Smooth muscle cell (in vitro differentiated cells): Measurements from ENCODE around the genes GPR176 and SRP14.

DNA sequence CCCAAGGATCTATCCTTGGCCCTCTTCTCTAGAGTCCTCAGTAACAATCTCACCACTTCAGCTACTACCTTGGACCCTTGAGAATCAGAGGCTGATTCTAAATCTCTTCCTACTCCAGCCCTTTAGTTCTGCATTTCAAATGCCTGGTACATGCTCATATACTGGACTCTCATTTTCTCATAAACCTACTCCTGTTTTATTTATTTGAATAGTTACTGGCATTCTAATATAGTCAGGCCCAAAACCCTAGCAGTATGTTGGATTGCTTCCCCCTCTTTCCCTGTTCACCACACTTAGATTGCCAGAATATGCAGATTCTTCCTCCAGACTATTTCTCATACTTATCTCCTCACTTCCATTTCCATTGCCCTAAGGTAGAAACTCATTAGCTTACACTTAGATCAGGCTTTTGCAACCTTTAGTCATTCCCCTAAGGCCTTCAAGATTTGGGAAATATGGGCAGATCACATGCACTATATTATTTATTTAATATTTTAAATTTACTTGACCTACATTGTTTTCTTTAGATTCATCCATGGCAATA lies 99.0 kb downstream of the MEIS2 start:
- RAMPAGE, long total RNA = no peak

DNA sequence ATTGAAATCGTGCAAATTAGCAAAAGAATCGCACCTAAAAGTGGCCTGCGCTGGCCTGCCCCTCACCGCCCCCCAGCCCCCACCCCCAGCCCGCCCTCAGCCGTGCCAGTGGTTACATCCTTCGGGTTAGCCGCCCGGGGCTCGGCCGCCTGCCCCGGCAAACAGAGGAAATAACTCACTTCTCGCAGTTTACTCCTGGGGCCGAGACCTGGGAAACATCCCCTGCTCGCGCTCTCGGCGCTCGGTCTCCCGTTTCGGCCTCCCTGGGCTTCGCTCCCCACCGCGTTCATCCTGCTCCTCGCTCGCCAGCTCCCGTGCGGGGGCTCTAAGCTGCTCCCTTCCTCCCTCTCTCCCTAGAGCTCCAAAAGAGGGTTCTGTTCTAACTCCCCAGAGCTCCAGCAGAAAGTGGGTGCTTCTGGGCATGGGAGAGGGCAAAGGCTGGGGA lies 5.2 kb downstream of the MEIS2 start:
- RAMPAGE, long total RNA = no peak

DNA sequence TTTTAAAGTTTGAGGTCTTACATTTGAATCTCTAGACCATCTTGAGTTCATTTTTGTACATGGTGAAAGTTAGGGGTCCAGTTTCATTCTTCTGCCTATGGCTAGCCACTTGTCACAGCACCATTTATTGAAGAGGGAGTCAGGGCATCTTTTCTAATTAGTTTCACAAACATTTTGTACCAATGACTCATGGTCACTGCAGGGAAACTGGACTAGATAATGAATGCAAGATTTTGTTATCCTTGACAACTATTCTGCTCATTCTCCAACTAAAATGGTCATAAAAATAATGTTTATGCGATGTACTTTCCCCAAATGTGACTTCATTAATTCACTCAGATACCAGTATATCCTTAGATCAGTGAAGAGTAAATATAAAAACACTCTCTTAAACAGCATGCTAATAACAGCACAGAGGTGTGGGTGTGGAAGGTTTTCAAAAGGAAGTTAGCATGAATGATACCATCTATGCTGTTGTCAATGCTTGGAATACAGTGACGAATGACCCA lies 315.0 kb upstream of the TMCO5A start:
- RAMPAGE, long total RNA = no peak

GRCh38 chr15:38072228-38072509 lies 137.7 kb downstream of the TMCO5A start:
- RAMPAGE, long total RNA = no peak

DNA sequence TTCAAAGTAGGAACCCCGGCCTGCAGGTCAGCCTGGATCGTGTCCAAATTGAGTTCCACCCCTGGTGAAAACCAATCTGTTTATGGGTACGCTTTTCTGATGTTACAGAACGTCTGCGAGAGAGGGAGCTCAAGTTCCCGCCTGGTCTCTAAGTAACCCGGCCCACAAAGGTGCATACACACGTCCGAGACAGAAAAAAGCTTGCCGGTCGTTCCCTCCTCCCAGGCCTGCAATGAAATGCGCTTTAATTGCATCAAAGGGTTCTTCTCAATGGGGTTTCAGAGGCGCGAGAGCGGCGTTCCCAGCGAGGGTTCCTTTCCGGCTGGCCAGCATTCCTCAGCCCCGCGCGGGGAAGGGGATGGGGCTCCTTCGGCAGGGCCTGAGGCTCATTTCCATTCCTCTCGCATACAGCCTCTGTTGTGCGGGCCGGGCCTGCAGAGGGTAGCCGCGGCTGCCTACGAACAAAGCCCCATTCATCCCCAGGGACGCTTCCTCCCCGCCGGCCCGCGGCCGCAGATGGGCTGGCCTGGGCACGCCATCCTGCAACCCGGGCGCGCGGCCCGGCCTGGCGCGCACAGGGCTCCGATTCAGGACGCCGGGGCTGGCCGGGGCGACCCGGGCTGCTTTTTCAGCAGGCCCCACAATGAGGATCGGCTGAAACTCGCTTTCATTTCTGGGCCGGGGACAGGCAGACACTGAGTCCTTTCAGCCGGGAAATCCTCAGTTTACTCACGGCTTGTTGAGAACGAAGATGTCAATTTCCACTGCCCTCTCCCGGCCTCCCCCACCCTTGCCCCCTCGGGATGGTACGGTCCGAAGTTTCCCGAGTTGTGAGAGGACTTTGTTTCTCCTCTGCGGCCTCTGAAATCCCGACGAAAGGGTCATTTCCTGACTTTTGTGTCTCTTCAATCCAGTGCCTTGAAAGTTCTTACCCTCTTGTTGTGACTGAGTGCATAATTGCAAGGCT lies 138.4 kb downstream of the TMCO5A start:
- RAMPAGE, long total RNA = no peak

GRCh38 chr15:38325811-38326276 lies 73.2 kb downstream of the SPRED1 start:
- RAMPAGE, long total RNA = no peak

DNA sequence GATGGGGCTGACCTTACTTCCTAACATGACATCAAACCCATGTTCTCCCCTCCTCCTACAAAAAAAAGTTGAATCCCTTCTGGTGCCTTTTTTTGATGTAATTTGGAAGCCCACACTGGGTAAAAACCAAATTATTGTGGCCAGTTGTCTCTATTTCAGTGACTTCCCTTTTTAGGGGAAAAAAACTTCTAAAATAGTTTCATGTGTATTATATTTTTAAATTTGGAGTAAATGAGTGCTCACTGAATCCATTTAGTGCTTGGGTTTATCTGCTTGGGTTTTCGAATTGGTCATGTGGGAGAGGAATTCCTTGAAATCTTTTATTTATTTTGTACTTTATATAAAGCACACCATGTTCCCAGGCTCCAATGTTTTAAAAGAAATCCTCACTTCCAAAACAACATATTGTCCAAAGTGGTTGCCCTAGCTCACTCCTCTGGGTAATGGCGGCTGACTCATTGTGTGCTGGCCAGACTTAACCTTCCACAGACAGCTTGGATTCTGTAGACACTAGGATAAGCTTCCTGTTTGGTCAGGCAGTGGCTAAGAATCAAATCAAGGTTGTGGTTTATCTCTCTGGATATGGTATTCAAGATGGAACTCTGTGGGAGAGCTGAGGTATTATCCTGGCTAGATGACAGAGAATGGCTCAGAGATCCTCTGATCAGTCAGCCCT lies 55.9 kb upstream of the FAM98B start:
- RAMPAGE, long total RNA = no peak

DNA sequence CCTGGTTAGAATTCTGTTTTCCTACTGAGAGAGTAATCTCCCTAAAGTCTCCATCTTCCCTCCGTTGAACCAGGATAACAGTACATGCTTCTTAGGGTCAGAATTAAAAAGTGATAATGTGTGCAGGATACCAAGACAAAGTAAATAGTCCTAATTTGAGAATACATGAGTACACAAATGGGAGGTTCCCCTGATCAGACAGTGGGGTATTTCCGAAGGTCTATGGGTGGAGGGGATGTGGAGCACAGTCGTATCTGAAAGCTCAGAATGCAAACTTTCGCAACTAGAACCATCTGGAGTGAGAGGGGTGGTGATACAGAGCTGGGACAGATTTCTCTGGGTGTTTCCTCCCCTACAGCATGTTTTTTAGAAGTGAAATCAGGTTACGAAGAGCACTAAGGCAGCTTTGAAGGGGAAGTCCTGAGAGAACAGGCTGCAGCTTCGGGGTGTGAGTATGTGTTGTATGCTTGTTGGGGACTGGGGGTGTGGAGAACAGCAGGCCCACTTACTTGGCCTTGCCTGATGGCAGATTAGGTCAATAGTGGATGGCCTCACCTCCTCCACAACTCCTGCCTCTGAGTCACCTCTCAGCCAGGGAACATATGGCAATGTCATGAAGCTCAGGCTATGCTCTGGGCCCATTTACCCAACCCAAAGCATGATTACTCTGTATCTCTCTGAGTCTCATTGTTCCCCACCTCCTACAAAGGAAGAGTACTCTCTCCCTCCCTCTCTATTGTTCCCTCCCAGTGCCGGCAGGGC lies 107.1 kb upstream of the RASGRP1 start:
- RAMPAGE, long total RNA = no peak

GRCh38 chr15:39172634-39173192 lies 408.2 kb upstream of the THBS1 start:
- RAMPAGE, long total RNA = no peak

GRCh38 chr15:39198929-39199642 lies 381.8 kb upstream of the THBS1 start:
- RAMPAGE, long total RNA = no peak

DNA sequence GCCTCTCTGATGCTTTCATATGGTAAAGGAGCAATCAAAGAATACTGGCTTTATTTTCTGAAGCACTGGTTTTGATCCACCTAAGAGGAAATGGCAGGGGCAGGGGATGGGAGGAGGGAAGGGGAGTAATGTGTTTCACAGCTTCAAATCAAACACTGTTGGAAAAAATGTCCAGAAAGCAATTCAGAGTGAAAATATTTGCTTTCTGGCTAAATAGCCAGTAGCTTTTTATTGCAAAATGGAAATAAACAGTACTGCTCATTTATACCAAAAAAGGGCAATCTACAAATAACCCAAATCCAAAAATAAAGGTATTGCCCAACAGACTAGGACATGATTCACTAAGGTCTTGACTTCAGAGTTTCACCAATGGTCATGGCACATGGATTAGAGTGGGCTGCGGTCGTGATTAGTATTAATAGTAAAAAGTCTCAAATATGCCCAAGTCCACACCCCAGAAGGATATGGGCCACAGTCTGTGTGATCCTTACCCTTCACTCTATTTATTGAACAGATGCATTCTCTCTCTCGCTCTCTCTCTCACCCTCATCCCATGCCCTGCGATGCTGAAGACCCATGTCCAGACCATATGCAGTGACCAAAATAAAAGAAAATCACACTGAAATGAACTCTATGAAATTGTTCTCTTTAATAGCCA lies 279.2 kb upstream of the THBS1 start:
- RAMPAGE, long total RNA = no peak

- RAMPAGE, long total RNA = no peak
Observed at GRCh38 chr15:39426766-39427655, 153.9 kb upstream of the THBS1 start.

GRCh38 chr15:39468219-39468886 lies 112.5 kb upstream of the THBS1 start:
- RAMPAGE, long total RNA = no peak

- RAMPAGE, long total RNA = no peak
Observed at GRCh38 chr15:39595290-39596490, 14.8 kb downstream of the THBS1 start.

DNA sequence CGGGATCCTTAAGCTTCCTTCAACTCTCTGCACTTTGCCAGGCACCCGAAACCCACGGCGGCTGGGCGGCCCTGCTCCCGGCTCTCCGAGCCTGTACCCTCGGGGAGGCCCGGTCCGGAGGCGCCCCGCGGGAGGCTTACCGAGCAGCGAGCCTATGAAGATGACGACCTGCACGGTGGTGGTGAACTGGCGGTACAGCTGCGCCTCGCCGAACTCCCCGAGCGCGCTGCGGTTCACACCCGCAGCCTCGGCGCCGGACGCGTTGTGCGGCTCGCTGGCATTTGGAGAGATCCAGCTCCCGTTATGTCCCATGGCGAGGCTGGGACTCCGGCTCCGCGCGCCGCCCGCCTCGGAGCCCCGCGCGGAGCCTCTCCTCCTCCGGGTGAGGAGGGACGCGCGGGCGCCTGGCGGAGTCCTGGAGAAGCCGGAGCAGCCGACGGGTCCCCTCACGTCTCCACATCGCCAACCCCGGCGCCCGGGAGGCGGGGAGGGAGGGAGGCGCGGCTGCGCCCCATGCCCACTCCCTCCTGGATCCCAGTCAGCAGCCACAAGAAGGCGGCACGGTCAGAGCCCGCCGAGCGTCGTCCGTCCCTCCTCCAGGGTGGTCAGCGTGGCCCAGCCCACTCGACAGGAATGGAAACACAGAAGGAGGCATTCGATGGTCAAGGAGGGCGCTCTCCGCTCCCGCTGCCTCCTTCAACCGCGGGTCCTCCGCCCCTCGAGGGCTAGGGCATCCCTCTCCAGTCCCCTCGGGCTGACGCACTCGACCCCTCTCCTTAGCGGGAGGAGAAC lies at the start of gene GPR176:
GPR176 (minus strand) TSS at position 552 of the 792 bp plus-strand sequence.
- RAMPAGE, long total RNA = start-site peak on the minus strand centred at position 469 of the sequence, 47 bp wide, 75 and 25 reads in 2 replicates

- RAMPAGE, long total RNA = start-site peak on the minus strand at chr15:40039118-40039171, 16,973 and 13,103 reads in 2 replicates; start-site peak on the plus strand at chr15:40039278-40039320, 86 and 23 reads in 2 replicates
Observed at GRCh38 chr15:40039044-40039482, at the start of gene SRP14. TSS of gene SRP14 (minus strand) at chr15:40039181.

DNA sequence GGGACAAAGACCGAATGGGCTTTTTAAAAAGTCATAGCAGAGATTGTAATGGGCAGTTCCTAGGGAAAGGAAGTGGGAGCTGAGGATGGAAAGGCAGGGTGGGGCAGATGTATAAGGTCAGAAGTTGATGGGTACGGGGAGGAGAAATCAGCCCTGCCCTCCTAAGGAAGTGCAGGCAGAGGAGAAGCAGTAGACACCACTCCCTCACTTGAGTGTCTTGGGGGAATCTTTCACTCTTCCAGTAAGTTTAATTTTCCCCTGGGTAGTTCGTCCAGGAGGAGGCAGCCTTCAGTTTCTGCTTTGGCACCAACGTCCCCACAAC lies 14.1 kb upstream of the SRP14 start:
- RAMPAGE, long total RNA = no peak

DNA sequence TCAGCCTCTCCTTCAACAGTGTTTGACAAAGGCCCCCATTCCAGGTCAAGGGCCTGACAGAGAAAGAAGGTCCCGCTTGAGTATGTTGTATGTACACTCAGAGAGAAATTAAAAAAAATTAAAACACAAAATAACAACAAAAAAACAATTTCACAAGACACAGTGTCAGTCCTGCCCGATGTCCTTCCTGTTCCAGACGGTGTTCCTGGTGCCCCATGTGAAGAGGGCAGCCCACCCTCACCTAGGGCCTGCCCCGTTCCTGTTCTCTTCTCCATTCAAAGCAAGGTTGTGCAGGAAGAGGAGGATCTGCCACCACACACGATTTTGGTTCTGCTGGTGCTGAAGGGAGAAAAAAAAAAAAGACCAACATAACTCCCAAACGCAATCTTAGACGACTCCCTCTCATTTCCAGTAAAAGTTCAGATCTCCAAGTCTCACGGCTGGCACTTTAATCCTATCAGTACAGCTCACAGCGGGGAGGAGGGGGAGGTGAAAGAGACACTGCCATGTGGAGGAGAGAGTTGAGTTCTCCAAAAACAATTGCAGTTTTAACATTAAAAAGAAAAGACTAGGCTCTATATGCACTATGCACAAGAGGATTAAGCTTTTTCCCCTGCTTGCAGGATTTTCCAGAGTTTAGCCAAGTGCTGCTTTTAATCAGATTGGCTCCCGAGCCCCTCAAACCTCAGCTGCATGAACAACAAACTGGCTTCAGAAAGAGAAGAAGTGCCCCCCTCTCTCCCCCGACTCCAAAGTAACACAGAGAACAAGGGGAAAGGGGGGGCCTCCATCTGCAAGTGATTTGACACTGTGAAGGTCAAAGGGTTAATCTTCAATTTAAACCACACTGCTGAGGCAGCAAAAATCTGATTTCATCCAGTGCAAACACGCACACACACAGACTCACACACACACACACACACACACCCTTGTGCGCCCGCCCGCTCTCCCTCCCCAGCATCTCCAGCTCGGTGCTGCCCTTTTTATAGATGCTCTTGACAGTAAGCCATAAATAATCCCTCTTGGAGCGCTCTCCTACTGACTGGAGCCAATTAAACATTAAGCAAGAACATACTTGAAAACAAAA lies 16.8 kb downstream of the BMF start:
- RAMPAGE, long total RNA = no peak

GRCh38 chr15:40105274-40105936 lies 3.3 kb downstream of the BMF start:
- RAMPAGE, long total RNA = no peak

DNA sequence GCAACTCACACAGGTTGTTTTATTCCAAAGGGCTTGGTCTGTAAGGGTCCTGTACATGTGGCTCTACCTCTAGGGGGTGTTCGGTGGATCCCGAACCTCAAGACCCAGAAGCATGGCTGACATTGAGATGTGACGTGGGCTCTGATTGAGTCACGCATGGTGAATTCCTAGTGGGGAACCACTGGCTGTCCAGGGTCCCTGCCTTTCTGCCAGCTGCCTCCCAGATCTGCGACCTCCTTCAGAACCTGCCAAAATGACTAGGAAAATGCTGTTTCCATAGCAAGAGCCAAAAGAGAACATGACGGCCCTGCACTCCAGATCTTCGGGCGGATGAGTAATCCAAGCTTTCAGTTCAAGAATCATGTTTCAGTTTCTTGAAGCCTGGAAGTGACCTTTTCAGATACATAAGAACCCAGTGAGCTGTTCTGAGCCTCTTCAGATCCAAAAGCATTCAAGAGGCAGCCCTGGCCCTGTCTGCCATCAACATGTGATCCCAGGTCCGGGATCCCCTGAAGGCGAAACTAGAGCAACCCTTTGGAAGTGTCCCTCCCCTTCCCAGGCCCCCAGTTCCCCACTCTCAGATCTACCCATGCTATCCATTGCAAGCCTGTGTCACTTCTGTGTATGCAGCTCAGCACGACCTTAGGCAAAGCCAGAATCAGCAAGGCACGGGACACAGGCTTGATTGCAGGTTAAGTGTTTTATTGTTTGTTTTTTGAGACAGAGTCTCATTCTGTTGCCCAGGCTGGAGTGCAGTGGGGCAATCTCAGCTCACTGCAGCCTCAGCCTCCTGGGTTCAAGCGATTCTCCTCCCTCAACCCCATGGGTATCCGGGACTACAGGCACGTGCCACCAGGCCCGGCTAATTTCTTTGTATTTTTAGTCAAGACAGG lies 19.7 kb downstream of the ANKRD63 start:
- RAMPAGE, long total RNA = no peak